ENCODE measurements around the gene COPZ2.

DNA sequence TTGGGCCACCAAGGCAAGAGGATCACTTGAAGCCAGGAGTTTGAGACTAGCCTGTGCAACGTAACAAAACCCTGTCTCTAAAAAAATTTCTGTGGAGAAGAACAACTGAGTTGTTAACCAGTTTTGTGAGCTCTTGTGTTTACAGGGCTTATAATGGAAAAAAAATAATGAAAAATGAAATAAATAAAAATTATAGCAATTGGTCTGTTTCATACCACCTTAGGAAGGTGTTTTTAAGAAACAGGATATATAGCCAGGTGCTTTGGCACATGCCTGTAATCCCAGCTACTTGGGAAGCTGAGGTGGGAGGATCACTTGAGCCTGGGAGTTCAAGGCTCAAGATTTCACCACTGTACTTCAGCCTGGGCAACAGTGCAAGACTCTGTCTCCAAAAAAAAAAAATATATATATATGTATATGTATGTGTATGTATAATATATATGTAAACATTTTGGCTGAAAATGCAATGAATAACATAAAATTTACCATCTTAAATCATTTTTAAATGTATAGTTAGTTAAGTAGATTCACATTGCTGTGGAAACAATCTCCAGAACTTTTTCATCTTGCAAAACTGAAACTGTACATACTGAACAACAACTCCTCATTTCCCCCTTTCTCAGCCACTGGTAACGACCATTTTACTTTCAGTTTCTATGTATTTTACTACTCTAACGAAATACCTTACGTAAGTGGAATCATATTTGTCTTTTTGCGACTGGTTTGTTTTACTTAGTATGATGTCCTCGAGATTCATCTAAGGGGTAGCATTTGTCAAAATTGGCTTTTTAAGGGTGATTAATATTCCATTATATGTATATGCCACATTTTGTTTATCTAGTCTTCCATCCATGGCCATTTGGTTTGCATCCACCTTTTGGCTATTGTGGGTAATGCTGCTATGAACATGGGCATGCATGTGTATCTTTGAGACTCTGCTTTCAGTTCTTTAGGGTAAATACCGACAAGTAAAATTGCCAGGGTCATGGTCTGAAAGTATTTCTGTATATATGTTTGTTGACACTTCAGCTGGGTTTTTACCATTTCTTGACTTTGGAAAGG, 10.1 kb downstream of the KPNB1 start:
- PRO-cap = no peak

DNA sequence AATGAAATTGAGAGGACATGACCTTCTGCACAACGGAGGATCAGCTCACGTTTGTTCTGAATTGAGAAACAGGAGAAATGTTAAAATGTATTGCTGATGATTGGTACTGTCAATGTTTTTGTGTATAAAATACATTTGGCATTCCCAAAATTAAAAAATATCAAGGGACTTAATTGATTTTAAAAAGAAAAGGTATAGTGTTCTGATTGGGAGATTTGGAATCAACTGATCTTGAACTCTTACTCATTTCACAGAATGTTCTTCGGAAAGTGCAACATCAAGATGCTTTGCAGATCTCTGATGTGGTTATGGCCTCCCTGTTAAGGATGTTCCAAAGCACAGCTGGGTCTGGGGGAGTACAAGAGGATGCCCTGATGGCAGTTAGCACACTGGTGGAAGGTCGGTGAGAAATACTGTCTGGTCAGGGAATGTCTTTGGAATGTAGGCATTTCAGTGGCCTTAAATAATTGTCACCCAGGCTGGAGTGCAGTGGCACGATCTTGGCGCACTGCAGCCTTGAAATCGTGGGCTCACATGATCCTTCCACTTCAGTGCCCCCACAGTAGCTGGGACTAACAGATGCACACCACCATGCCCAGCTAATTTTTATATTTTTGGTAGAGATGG, 19.5 kb upstream of the TBKBP1 start:
- PRO-cap = no peak

- PRO-cap = no peak
Observed at GRCh38 chr17:47707111-47707931, 13.4 kb downstream of the TBKBP1 start.

- PRO-cap = no peak
Observed at GRCh38 chr17:47967532-47968186, 3.3 kb upstream of the CDK5RAP3 start.

- PRO-cap = no peak
Observed at GRCh38 chr17:47987187-47988112, 16.5 kb downstream of the CDK5RAP3 start.

DNA sequence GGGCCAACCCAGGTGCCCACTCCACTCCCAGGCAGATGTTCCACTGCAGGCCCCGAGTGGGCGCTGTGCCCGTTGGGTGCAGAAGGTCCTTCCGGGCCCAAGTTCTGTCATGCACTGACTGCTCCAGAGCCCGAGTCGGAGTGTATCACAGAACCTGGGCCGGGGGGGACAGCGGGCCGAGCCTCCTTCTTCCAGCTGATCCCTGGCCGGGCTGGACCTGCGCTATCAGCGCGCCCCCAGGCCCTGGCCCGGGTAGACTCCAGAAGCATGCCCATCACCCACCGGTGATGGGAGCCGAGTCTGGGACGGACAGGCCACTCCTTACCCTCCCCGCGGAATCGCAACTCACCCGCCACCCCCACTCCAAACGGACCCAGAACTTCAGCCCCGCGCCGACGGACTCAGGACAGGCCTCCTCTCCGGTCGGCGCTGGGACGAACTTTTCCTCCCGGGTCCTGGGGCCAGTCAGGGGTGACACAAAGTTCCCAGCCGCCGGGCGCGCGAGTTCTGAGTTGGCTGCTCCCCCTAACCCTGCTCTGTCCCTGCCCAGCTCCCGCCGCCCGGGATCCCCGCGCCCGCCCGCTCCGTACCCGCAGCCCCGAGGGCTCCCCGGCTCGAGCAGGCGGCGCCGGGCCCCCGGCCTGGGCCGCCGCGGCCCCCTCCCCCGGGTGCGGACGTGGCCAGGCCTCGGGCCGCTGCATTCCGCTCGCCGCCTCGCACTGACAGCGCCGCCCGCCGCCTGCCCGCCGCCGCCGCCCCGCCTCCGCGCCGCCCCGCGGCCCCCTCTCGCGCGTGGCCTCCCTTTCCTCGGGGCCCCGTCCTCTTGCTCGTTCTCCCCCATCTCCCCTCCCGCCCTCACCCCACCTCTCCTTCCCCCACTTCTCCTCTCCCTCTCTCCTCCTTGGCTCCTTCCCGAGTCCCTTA, at the start of gene COPZ2:
TSS of gene COPZ2 (minus strand) at position 721 of the 924 bp plus-strand sequence.
- PRO-cap = unidirectional peak, plus-strand start at position 150 of the sequence; unidirectional peak, plus-strand start at position 384 of the sequence; unidirectional peak, minus-strand start at position 716 of the sequence

- PRO-cap = no peak
Observed at GRCh38 chr17:48057949-48058644, 9.9 kb downstream of the NFE2L1 start.

DNA sequence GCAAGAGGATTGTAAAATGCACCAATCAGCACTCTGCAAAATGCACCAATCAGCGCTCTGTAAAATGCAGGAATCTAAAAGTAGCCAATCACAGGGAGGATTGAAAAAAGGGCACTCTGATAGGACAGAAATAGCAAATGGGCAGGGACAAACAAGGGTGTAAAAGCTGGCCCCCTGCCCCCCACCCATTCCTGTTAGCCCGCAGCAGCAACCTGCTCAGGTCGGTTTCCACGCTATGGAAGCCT, 1.8 kb upstream of the CBX1 start:
- PRO-cap = no peak

DNA sequence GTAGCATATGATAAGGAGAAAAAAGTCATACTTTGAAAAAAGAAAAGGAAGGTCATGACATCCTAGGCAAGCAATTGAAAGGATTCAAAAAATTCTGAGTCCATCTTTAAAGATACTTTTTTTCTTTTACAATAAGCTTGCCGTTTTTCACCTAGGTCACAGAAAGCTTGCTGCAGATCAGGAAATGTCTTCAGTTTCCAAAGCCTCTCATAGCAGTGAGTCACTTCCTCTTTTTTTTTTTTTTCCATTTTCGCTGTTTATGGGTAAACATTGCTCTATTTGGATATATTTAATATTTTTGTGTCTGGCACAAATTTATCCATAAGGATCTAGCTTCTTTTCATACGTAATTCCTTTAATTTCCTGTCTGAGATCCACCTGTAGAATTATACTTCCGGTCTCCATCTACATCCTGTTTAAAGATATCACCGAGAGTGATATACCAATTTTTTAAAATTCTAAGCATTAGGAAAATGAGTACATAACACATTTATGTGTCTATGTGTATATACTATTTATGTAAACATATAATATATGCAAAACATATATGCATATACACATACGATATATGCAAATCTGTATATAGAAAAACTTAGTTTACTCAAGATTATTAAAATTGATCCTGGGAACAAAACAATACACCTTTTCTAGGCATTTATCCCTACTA, 134.5 kb downstream of the SKAP1 start:
- PRO-cap = no peak

DNA sequence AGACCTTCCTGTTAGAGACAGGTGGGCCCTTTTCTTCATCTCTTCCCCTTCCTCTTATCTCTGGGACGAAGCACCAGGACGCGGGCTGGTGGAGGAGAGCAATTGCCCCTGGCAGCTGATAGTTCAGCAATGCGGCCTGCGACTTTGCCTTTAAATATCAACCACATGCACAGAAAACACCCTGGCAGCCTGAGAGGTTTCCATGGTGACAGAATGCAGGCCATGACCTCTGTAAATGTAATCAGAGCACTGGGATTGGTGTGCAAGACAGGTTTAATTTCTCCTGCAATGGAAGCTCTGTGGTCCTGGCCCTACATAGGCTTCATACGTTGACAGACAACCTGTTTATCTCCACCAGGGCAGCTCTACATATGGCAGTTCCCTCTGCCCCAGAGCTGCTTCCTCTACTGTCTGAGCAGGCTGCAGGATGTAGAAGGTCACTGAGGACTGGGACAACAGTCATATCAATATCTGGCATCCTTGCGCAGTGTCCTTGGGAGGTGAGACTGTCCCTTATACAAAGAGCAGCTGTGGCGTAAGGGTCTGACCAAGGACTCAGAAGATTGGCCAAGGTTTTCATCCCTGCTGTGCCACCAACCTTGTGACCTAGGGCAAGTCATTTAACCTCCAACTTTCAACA, 10.1 kb upstream of the SKAP1 start:
- PRO-cap = no peak

GRCh38 chr17:48521916-48522774, 8.7 kb downstream of the HOXB1 start:
- PRO-cap = no peak

DNA sequence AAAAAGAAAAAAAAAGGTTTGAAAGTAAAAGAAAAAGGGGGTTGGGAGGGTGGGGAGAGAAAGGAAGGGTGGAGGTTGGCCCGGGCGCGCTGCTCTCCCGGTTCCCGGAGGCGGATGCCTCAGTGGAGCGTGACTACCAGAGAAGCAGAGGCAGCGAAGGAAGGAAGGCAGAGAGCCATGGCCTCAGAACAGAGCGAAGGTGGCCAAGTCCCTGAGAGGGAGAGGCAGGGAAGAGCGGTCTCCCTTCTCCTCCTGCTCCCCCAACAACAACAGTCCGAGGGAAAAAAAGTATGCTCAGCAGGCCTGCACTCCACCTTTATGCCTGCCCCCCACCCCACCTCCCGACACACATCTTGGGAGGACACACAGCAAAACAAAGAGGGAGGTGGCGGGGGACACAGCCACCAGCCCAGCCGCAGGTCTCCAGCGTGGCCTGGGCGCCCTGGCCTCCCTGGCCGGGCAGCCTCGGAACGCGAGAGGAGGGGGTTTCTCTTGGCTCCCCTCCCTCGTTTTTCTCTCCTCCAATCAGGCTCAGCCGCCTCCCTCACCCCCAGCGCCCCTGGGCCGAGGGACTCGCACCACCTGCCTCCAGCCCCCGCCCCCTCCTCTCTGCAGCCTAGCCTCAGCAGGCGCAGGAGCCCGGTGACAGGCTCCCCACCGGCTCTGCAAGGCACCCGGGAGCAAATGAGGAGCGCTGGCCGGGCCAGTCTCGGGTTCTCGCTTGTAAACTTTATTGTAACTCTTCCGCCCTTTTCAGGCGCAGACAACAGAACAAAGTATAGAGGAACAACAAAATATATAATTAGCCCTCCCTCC, 1.0 kb upstream of the HOXB7 start:
- PRO-cap = no peak

GRCh38 chr17:48627570-48628189, 1.5 kb upstream of the HOXB9 start:
- PRO-cap = no peak

- PRO-cap = no peak
Observed at GRCh38 chr17:48628264-48628568, 2.1 kb upstream of the HOXB9 start.

- PRO-cap = no peak
Observed at GRCh38 chr17:48629233-48629685, 3.1 kb upstream of the HOXB9 start.

DNA sequence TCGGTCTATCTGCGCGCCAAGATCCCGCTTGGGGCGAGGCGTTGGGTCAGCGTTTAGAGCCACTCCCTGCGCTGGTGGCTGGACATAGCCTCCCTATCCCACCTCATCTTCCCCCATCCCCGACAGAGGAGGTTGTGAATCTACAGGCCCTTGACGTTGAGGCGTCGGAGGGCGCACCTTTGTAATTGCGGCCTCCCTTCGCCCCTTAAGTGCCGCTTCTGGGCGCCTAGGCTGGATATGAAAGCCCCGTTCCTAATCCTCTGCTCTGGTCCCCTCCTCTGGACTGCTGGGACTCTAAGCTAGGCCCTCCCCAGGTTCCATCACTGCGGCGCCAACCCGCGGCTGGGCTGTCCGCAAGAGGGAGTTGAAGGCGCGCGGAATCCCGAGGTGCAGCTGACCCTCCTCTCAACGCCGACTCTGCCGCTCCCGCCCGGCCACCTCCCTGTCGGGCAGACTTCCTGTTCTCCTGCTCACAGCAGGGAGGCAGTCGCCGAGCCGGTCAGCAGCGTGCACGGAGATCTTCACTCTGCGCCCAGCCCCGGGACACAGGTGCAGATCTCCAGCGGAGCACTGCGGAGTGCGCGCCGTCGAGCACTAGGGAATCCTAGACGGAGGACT, 16.1 kb upstream of the HOXB9 start:
- PRO-cap = no peak

DNA sequence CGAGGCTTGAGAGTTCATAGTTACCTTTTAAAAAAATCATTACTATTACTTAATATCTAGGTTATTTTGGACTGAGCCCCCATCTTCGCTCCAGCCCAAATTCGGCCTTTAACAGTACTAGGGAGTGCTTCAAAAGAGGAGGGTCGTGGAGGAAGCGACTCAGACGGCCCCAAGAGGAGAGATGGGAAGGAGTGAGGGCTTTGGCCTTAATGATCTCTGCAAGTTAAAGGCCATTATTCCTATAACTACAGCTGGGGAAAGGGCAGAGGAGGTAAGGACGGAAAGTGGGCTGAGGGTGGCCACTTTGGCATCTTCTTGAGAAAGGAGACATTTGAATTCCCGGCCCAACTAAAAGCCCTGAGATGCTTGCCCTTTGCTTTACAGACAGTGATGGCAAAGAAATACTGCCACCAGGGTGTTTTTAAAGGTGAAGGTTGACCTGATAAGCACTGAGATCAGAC, 17.1 kb upstream of the HOXB9 start:
- PRO-cap = no peak

GRCh38 chr17:48832588-48833058, 1.8 kb downstream of the CALCOCO2 start:
- PRO-cap = no peak

- PRO-cap = no peak
Observed at GRCh38 chr17:48850990-48851345, 20.1 kb downstream of the CALCOCO2 start.

- PRO-cap = no peak
Observed at GRCh38 chr17:48871559-48872035, 21.0 kb upstream of the ATP5MC1 start.

Measured in pulmonary artery (tissue), 1 donor.